Frontal cortex (tissue), 2 donors: ENCODE measurements around the genes CEBPE and MYH6.

GRCh38 chr14:23119120-23119995 lies at the start of gene CEBPE:
Gene CEBPE (minus strand): TSS chr14:23119255.
- RAMPAGE, long total RNA = no peak

DNA sequence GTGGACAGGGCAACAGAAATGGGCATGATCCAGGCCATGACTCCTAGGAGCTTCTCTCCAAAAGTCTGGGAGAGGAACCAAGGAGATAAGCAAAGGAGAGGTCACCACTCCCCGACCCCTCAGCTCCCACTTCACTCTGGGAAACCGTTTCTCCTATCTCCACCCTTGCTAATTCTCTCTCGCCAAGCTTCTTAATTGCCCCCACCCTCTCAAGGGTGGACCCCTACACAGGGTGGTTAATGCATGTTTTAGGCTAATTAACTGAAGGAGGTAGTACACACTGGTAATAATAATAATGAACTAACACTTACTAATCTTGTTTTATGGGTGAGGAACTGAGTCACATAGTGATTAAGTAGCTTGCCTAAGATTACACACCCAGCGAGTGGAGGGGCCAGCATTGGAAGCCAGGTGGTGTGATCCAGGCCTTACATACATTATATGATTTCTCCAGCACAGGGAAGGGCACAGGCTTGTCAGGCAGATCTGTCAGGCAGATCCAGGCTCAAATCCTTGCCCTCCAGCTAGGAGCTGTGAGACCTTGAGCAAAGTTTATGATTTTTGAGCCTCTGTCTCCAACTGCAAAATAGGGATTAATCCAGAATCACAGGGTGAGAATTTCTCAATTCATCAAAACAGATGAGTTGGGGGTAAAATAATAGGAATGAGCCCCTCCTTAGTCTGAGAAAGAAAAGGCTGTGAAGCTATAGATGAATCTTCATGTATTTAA lies 19.1 kb upstream of the CEBPE start:
- RAMPAGE, long total RNA = no peak

DNA sequence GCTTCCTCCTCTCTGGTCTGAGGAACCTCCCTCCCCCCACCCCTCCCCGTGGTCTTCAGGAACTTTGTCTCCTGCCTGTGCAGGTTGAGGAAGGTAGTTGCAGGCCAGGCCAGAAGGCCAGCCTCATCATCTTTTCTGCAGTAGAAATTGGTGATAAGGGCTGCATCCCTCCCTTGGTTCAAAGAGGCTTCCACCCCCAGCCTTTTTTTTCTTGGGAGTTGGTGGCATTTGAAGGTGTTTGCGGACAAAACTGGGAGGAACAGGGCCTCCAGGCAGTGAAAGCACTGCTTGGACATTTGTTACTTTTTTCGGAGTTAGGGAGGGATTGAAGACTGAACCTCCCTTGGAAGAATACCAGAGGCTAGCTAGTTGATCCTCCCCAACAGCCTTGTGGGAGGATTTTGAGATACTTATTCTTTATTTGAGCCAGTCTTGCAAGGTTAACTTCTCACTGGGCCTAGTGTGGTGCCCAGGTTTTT lies 3.1 kb downstream of the PABPN1 start:
- RAMPAGE, long total RNA = no peak

DNA sequence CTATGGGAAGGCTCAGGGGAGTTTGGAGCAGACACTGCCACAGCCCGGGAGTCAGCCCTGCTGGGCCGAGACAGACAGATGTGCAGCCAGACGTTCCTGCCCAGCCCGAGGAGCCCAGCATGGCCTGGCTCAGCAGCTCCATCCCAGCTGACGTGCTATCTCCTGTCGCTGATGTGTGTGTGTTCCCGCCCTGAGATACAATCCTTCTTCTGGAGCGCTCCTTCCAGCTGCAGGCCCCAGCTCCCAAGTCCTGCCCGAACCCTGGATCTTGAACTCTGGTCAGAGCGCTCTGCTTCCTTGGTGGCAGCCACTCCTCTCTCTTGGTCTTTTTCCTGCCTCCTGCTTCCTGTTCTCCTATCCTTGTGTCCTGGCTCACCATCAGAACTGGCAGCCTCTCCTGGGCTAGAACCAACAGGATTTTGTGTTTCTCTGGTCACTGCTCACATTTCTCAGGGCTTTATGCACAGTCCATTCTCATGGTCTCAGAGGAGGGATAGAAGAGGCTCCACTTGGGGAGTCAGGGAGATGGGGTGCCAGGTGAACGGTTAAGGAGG lies 3.8 kb downstream of the CMTM5 start:
- RAMPAGE, long total RNA = no peak

DNA sequence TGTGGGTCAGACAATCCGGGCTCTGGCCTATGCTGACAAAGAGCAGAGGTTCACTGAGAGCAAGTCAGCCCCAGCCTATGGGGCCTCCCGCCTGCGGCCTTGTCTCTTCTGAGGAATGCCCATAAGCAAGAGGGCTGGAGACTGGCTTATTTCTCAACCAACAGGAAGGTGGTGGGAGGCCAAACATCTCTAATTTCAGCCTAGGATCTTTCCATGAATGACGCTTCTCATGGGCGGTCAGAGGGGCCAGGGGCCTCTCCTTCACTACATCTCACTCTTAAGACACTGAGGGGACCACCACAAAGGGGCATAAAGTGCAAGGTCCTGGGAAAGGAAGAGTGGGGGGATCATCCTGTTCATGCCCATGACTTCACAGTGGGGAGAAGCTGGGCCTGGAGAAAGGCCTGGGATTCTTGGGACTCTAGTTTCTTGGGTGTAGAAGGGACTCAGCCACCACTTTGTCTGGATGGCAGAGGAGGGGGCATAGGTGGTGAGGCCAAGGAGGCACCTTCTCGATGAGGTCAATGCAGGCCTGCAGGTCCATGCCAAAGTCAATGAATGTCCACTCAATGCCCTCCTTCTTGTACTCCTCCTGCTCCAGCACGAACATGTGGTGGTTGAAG lies 8.2 kb downstream of the MYH6 start:
- RAMPAGE, long total RNA = no peak

DNA sequence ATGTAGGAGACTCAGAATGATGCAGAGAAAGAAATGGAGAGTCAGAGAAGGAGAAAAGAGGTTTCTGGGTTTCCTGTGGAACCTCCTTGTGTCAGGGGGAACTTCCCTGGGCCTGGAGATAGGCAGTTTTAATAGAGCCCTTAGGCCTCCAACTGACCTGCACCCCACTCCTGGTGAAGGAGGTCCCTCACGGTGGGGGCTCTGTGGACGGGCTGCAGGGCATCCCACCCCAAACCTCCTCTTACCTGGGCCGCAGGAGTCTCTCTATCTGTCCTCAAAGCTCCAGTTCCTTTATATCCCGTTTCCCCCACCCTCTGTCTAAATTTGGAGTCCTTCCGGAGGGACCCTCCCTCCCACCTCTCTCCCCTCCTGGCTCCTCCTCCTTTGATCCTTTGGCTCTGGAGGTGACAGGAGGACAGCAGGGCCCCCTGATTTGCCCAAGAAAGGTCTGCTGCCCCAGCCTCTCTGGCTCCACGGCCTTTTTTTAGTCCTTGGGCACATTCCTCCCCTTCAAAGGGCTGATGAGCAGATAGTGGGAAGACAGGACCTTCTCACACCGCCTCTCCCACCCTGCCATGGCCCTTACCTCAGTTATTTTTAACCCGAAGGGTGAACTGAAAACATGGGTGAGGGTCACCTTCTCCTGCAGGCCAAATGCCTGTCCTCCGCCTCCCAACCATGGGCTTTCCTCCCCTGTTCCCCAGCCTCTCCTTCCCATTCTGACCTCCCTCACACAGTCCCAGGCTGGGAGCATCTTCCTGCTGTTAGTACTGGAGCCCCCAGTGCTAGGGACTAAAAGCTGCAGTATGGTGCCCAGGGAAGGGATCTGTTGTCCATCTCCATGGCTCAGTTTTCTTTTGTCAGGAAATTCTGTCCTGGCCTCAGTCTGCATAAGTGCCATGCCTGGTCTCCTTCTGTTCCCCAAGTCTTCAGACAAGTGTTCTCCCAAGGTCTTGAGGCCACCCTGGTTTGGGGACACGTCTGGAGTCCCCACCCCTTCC lies at the start of gene MYH6:
Gene MYH6, minus strand, starts transcription at position 266 of the 1,001 bp plus-strand sequence.
- RAMPAGE, long total RNA = no peak

DNA sequence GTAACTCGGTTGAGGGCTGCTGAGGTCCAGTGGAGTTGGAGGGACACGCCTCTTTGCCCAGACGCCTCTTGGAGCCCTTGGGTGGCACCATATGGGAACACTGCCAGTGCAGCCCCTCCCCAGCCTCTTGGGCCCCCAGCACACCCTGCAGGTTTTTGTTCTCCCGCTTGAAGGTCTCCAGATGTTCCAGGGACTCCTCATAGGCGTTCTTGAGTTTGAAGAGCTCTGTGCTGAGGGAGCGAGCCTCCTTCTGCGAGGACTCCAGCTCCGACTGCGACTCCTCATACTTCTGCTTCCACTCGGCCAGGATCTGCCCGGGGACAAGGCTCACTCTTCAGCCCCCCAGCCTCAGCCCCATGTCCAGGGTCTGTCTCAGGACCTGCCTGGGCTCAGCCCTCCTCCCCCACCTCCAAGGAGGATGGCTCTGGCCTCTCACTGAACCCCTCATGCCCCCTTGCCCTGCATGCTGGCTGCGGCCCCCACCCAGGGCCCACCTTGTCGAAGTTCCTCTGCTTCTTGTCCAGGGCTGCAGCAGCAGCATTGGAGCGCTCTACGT lies 9.0 kb upstream of the MYH6 start:
- RAMPAGE, long total RNA = no peak

DNA sequence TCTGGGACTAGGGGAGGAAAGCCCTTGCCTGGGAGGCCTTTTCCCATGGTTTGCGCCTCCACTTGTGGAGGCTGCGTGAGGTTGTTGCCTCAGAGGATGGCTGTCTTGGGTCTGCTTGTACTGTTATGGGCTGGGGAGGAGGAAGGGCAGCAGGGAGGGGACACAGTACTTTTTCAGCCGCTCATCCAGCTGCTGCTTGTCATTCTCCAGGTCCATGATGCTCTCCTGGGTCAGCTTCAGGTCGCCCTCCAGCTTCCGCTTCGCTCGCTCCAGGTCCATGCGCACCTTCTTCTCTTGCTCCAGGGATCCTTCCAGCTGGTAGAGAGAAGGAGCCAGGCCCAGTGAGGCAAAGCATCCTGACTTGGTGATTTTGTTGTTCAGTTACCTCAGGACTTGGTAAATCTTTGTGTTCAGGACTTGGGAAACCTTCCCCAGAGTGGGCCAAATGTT lies 13.4 kb downstream of the MYH7 start:
- RAMPAGE, long total RNA = no peak

DNA sequence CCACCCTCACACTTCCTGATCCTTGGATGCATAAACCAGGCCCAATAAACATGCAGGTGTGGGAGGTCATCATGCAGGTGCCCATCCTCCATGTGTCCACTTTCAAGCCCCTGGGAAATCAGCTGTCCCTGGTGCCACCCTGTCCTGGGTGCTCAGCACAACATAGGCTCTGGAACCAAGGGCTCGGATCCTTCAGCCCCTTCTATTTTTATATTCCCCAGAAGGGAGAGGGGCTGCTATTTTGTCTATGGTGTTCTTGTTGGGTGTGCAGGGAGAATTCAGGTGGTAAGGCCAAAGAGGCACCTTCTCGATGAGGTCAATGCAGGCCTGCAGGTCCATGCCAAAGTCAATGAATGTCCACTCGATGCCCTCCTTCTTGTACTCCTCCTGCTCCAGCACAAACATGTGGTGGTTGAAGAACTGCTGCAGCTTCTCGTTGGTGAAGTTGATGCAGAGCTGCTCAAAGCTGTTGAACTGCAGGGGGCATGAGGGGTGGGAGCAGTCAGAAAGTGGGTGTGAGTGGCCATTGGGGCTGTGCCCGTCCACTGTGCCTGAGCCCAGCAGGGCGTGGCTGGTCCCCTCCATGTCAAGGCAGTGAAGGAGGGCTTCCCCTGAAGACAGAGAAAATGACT lies 7.1 kb downstream of the MYH7 start:
- RAMPAGE, long total RNA = no peak

- RAMPAGE, long total RNA = no peak
These were observed 2.9 kb upstream of the MYH7 start for GRCh38 chr14:23437920-23439191.

DNA sequence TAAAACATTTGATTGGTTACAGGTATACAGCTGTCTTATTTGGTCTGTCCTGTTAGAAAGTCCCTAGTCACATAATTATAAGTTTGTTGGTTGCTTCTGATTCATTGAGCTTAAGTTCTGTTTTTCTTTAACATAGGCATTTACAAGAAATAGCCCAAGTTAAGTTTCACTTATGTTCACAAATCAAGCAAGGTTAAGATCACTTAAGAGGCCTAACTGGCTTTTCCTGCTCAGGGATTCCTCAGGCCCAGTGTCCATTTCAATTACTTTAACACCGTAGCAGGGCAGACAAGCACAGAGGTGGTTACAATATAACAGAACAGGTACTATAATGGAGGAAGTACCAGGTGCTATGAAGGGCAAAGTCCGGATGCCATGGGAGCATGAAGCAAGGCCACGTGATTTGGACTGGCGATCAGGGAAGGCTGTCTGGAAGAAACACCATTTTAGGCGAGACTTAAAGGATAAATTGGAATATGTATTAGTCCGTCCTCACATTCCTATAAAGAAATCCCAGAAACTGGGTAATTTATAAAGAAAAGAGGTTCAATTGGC lies 12.4 kb upstream of the MYH7 start:
- RAMPAGE, long total RNA = no peak

- RAMPAGE, long total RNA = start-site peak on the minus strand at chr14:23487303-23487352, 22 and 19 reads in 2 replicates
These were observed 17.7 kb downstream of the NGDN start for GRCh38 chr14:23487065-23487672.

GRCh38 chr14:23494165-23494716 lies 24.7 kb downstream of the NGDN start:
- RAMPAGE, long total RNA = no peak

- RAMPAGE, long total RNA = no peak
These were observed 5.4 kb downstream of the THTPA start for GRCh38 chr14:23561433-23561909.

- RAMPAGE, long total RNA = no peak
These were observed 29.2 kb downstream of the DHRS2 start for GRCh38 chr14:23665406-23665699.

DNA sequence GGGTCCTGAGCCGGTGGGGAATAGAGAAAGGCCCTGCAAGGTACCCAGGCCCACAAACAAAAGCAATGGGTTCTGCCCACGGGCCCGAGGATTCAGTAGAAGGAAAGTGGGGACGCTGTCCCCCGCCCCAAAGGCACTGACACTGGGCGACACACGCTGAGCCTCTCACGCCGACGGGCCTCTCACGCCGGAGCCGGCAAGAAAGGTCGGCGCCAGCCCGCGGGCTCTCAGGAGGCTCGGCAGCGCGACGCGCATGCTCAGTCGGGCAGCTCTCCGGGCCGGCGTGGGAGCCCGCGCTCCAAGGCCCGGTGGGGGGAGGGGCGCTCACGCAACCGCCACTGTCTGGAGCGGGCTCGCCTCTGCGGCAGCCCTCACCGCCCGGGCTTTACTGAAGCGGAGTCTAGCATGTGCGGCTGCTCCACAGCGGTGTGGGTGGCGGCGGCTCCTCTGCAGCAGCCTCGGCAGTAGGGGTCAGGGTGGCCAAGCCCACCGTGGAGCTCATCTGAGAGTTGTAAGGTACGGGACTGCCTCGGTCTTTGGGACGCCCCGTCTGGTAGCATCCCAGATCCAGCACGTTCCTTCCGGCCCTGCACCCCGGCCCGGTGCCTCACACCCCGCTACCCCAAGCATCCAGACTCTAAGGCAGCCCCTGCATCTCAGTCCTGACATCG lies 16.2 kb downstream of the DHRS4 start:
- RAMPAGE, long total RNA = no peak

- RAMPAGE, long total RNA = no peak
These were observed 7.3 kb upstream of the CPNE6 start for GRCh38 chr14:24064101-24064404.

GRCh38 chr14:24113297-24113641 lies 1.3 kb upstream of the DCAF11 start:
- RAMPAGE, long total RNA = no peak

- RAMPAGE, long total RNA = no peak
These were observed 6.2 kb upstream of the FITM1 start for GRCh38 chr14:24124229-24124599.

- RAMPAGE, long total RNA = no peak
These were observed 7.0 kb downstream of the TGM1 start for GRCh38 chr14:24255823-24256588.